Measurements from ENCODE around the genes CENPA and MAPRE3.

GRCh38 chr2:26423416-26423686, 21.6 kb downstream of the DRC1 start:
- CAGE, long polyA plus RNA = no peak
- RRBS = no CpG with 5 or more reads among the region's 3 CpGs

DNA sequence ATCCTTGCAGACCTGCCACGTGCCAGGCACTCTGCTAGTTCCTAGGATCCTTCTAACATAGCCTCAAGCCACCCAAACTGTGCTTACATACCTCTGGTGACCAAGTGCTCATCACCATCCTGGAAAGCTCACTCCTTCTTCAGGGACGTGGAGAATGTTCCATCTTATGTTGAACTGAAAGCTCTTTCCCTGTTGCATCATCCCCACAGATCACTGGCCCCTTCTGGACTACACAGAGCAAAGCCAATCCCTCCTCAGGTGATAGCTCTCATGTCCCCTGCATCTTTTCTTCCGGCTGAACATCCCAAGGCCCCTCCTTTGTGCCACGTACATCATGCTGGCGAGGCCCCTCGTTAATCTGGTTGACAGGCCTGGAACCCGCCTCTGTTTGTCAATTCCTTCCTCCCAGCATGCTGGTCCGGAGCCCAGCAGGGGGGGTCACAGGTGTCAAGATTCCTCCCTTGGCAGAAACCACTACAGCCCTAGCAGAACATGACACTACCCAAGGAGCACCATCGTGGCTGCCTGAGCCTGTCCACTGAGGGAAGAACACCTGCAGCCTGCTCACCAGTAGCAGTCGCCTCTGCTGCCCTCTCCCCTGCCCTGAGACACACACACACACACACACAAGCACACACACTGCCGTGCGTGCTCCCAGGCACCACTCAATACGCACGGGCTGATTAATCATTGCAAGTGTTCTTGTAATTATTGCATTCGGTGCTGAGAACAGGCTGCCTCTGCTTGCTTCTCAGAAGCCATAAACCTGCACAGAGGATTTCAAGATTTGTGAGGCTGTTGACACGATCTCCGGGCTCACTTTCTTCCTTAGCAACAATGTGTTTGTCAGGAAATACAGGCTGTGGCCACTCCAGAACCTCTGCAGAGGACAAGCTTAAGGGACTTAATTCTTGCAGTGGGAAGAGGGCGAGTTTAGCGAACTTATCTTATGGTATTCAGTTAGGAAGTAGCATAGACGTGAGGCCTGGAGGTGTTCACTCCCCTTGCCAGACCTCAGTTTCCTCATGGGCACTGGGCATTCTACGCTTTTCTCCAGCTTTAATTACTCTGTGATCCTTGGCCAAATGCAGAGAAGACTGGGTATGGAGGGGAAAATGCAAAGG, 6.2 kb upstream of the KCNK3 start:
- CAGE, long polyA plus RNA = no peak
- RRBS = no CpG with 5 or more reads among the region's 21 CpGs

GRCh38 chr2:26693238-26693793, 794 bp downstream of the KCNK3 start:
- CAGE, long polyA plus RNA = no peak
- RRBS = 3% methylated on average over 4 of the region's 39 CpGs

- CAGE, long polyA plus RNA = no peak
- RRBS = 2% methylated on average over 36 of the region's 73 CpGs
Observed at GRCh38 chr2:26785037-26786288, at the start of gene CENPA. Gene CENPA, plus strand, starts transcription at chr2:26786056.

DNA sequence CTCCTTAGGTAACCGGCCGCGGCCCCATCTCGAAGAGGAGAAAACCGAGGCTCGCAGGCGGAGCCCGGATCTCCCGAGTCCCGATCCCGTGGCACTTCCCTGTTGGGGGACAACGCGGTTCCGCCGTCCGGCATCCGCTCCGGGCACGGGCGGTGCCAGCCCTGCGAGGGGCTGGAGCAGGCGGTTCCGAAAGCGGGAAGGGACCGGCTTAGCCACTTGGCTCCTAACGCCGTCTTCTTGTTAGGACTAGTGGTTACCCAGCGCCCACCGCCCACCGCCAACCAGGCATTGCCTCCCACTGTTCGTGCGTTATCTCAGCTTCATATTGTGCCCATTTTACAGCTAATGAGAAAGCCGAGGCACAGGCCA, 417 bp downstream of the CENPA start:
- CAGE, long polyA plus RNA = no peak
- RRBS = 1% methylated on average over 24 of the region's 33 CpGs

- CAGE, long polyA plus RNA = no peak
- RRBS = 2% methylated on average over 35 of the region's 89 CpGs
Observed at GRCh38 chr2:26970076-26971165, at the start of gene MAPRE3. Gene MAPRE3, plus strand, starts transcription at chr2:26970637.

- CAGE, long polyA plus RNA = no peak
- RRBS = 5% methylated on average over 16 of the region's 44 CpGs
Observed at GRCh38 chr2:27085262-27086088, 1.1 kb upstream of the KHK start.

DNA sequence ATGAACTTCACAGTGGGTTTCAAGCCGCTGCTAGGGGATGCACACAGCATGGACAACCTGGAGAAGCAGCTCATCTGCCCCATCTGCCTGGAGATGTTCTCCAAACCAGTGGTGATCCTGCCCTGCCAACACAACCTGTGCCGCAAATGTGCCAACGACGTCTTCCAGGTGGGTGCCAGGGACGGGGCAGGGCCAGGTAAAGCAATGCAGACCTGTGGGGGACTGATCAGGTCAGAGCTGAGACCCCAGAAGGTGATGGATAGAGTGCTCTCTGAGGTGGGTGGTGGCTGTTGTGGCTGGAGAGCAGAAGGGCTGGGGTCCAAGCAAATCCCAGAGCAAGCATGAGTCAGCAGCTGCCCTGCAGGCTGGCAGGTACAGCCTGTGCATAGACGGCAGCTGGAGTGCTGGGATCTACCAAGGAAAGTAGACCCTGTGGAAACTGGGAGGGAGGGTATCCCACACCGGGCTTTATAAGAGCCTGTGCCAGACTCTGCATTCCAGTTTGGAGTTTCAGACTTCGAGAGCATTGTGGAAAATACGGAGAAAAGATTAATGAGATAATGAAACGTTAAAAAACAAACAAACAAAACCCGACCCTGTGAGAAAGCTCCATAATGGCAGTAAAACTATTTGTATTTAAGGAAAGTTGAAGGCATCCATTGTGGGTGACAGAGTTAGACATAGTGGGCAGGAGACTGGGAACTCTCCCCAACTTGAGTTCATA, 665 bp downstream of the TRIM54 start:
- CAGE, long polyA plus RNA = no peak
- RRBS = no CpG with 5 or more reads among the region's 11 CpGs

DNA sequence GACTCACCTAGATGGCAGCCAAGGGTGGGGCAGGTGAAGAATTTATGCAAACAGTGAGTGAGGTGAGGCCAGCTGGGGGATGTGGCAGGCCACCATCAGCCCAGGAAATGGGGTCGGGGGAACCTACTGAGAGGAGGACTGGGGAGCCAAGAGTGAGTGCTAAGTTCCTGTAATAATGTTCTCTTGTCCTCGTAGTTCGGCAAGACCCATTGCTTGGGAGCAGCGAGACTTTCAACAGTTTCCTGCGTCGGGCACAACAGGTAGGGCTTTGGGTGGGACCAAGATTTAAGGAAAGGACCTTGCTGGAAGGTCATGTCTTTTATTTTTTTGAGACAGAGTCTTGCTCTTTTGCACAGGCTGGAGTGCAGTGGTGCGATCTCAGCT, 2.6 kb downstream of the SNX17 start:
- CAGE, long polyA plus RNA = no peak
- RRBS = no CpG with 5 or more reads among the region's 7 CpGs

DNA sequence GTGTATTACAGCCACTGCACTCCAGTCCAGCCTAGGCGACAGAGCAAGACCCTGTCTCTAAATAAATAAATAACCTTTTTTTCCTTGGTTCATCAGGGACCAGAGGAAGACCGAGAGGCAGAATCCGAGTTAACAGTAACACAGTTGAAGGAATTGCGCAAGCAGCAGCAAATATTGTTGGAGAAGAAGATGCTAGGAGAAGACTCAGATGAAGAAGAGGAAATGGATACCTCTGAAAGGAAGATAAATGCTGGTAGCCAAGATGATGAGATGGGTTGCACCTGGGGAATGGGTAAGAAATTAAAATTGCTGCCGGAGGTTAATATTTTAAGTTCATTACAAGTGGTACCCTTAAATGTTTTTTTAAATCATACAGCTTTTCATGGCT, 1.3 kb downstream of the SLC4A1AP start:
- CAGE, long polyA plus RNA = no peak
- RRBS = no CpG with 5 or more reads among the region's 5 CpGs

GRCh38 chr2:27724237-27724580, 47.3 kb upstream of the MRPL33 start:
- CAGE, long polyA plus RNA = no peak
- RRBS = no CpG with 5 or more reads among the region's 3 CpGs

GRCh38 chr2:27734990-27735984, 36.2 kb upstream of the MRPL33 start:
- CAGE, long polyA plus RNA = no peak
- RRBS = 7% methylated on average over 23 of the region's 53 CpGs

DNA sequence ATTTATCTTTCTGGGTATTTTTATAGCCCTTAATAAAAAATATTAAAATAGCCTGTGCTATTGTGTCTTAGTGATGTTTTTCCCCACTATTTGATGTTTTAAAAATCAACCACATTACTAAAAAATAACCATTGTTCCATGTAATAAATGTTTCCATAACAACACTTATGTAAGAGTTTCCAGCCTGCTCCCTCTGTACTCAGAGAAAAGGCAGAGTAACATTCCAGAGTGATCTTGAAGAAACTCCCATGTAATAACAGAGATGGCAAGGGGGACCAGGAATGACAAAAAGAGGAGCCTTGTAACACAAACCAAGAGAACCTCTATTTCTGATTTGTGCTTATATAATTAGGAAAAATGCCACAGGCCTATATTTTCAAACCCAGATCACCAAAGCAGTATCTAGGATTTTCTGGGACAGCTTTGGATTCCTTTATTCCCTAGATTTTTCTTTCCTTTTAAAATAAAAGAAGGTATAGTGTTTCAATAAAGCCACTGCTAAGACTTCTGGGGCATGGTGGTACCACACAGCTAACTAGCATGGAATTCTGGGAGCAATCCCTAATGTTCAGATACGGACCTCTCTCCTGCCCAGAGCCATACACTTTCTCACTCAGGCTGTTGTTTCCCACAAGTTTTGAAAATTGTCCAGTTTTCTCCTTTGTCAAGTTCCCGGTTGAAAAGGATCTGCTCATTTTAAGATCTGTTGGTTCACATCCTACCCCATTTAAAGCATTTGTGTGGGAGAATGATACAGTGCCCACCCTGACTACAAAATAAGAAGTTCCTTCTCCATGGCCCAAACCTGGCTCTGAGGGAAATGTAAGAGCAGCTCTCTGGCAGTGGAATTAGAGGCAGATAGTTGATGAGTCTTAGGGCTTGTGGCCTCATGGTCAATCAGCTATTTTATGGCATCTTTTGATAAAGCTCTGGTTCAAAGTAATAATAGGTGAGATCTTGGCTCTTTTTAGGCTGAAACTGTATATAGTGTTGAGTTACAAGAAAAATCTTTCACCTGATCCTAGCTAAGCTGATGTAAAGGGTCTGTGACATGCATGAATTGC, 8.5 kb downstream of the MRPL33 start:
- CAGE, long polyA plus RNA = no peak
- RRBS = no CpG with 5 or more reads among the region's 2 CpGs

- CAGE, long polyA plus RNA = no peak
- RRBS = no CpG with 5 or more reads among the region's 8 CpGs
Observed at GRCh38 chr2:27822935-27823660, 51.6 kb downstream of the MRPL33 start.

GRCh38 chr2:27903857-27904355, 13.4 kb downstream of the BABAM2 start:
- CAGE, long polyA plus RNA = no peak
- RRBS = no CpG with 5 or more reads among the region's 6 CpGs

GRCh38 chr2:28319610-28320177, 73.0 kb upstream of the FOSL2 start:
- CAGE, long polyA plus RNA = no peak
- RRBS = no CpG with 5 or more reads among the region's 11 CpGs

GRCh38 chr2:28365616-28366263, 26.9 kb upstream of the FOSL2 start:
- CAGE, long polyA plus RNA = no peak
- RRBS = no CpG with 5 or more reads among the region's 11 CpGs

- CAGE, long polyA plus RNA = no peak
- RRBS = no CpG with 5 or more reads among the region's 25 CpGs
Observed at GRCh38 chr2:28376945-28377683, 15.5 kb upstream of the FOSL2 start.

- CAGE, long polyA plus RNA = no peak
- RRBS = 2% methylated on average over 28 of the region's 40 CpGs
Observed at GRCh38 chr2:28389965-28390513, 2.6 kb upstream of the FOSL2 start.

DNA sequence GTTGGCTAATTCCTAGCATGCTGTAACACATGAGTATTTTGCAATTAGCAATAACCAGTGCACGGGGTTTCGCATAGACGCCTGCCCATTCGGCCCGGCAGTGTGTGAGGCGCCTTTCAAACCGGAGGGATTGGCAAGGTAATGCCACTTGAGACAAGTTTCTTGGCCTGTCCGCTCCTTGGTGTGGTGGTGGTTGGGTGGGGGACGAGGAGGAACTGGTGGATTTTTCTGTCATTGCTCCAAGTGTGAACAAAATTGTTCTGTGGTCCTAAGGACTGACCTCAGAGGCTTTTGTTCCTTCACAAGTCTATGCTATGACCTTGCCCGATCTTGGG, 2.9 kb downstream of the FOSL2 start:
- CAGE, long polyA plus RNA = no peak
- RRBS = no CpG with 5 or more reads among the region's 10 CpGs

Measured in BJ (cell line).